SK-N-DZ (cell line): ENCODE measurements around a stretch of chr22.

GRCh38 chr22:31676614-31677248 is 14.7 kb upstream of the PISD start:
RAMPAGE:
- cytosol, long total RNA = no peak
- nucleus, long total RNA = no peak

DNA sequence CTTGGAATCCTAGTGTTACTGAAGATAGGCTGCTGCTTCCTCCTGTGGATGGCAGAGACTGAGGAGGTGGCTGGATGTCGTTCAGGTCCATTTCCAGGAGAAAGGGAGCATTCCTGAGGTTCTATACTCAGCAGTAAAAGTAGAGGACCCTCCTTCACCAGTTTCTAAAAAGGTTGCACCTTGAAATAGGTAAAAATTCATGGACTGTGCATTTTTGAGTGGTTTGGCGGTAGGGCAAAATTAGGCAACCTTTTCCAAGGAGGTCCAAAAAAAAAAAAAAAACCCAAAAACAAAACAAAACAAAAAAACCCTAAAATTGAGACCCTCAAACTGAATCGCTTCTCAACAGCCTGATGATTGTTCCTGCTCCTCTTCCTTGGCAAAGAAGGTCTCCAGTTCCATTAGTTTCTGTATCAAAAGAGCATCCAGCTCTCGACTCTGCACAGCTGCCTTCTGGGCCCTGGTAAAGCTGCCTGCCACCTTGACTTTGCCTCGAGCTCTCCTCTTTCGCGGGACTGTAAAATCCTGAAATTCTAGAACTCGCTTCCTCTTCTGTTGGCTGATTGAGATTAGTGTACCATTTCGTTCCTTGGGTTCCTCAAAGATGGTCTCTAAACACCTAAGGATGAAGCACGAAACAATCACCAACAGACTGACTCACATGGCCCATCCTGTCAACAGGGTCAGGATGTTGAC is 23.3 kb upstream of the PISD start:
RAMPAGE:
- cytosol, long total RNA = no peak
- nucleus, long total RNA = no peak

RAMPAGE:
- cytosol, long total RNA = no peak
- nucleus, long total RNA = no peak
Observed at GRCh38 chr22:32044753-32045497, 1.9 kb downstream of the SLC5A1 start.

GRCh38 chr22:32059022-32059438 is 16.0 kb downstream of the SLC5A1 start:
RAMPAGE:
- cytosol, long total RNA = no peak
- nucleus, long total RNA = no peak

DNA sequence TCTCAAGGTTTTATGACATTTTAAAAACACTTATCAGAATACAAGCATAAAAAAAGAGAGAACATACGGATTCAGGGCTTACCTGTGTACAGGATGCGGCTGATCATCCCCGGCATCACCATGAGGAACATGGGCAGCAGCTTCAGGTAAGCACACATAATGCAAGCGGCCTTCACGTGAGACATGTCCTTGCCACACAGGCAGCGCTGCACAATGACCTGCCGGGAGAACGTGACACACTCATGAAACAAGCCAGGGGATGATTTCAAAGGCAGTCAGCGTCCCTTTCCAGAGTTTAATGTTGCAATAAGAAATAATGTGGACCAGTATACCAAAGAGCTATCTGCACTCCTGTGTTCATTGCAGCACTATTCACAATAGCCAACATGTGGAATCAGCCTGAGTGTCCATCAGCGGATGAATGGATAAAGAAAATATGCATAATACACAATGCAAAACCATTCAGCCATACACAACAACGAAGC is 22.3 kb downstream of the SLC5A4 start:
RAMPAGE:
- cytosol, long total RNA = no peak
- nucleus, long total RNA = no peak

GRCh38 chr22:32334812-32335118 is 22.9 kb upstream of the RFPL3 start:
RAMPAGE:
- cytosol, long total RNA = no peak
- nucleus, long total RNA = no peak

DNA sequence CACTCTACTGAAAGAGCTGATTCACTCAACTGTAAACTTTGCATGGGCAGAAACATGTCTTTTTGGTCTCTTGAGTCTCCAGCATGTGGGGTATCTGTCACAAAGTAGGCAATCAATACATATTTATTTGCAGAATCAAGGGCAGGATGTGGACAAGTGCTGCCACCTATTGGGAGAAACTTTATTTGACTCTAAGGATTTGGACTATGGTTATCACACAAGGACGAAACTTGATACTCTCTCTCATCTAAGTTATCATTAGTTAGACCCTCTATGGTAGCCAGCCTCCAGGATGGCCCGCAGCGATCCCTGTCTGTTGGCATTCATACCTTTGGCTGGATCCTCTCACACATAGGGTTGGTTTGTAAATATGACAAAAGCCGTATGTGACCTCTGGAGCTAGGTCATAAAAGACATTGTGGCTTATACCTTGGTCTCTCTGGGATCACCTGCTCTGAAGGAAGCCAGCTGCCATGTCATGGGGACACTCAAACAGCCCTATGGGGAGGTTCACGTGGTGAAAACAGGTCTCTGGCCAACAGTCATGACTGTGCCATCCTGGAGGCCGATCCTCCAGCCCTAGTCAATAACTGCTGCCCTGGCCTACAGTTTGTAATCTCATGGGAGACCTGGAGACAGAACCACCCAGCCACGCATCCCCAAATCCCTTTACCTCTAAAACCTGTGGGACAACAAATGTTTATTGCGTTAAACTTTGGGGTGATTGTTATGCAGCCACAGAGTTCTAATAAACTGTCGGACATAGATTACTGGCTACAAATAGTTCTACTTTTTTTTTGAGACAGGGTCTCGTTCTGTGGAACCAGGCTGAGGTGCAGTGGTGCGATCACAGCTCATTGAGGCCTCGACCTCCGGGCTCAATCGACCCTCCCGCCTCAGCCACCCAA is 1.0 kb upstream of the FBXO7 start:
RAMPAGE:
- cytosol, long total RNA = no peak
- nucleus, long total RNA = no peak

DNA sequence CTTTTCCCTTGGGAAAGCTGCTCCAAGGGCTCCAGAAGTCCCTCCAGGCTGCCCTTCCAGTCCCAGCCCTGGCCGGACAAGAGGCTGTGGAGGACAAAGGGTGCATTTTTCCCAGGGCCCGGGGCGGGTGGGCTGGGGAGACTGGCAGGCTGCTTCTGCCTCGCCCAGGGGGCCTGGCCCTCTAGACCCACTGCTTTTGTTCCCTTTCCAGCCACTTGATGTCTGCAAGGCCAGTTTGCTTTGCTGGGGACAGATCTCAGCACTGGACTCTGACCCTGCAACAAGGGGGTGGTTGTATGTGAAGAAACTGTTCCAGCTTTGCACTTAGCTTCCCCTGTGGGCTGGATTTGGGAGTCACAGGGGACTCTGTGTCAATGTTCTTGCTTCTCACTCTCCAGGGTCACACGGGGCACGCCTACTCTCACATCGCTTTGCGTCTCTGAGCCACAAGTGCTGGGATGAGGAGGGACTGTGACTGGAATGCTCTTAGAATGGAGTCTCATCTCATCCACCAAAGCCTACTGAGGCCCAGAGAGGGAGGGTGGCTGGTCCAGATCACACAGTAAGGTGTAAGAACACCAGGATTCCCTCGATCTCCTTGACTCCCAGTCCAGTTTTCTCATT is 59.8 kb downstream of the FBXO7 start:
RAMPAGE:
- cytosol, long total RNA = no peak
- nucleus, long total RNA = no peak

DNA sequence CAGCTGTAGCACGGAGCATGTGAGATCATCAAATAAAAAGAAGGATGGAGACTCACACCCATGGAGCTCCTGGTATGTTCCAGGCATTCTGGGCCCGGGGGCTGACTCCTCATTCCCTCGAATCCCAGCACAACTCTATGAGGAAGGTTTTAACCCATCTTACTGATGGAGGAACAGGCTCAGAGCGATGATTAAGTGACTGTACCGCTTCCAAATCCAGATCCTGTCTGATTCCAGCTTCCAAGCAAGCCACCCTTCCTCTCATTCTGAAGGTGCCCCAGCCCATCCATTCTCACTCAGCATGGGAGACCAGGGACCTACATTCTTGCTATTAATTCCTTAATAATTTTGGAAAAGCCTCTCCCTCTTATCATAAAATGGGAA is 60.3 kb downstream of the FBXO7 start:
RAMPAGE:
- cytosol, long total RNA = no peak
- nucleus, long total RNA = no peak

DNA sequence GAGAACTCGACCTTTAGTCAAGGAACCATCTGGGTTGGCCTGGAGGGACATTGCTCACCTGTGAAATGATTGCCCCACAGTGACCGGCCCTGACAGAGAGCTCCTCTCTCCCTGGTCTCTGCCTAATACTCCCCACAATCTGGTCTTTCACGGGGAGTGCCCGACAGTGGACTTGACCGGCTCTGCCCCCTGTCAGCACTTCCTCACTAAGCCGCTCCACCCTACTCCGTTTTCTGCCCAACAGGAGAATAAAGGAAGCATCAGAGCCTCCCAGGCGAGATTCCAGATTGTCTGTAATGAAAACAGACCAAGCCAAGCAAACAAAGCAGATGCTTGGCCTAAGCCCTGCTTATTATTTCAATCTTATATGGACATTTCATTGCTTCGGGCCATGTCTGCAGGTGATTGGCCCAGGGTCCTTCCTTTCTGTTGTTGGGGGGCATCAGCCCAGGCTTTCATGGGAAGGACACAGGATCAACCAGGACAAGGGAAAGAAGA is 87.9 kb downstream of the FBXO7 start:
RAMPAGE:
- cytosol, long total RNA = no peak
- nucleus, long total RNA = no peak

GRCh38 chr22:32758668-32759109 is 42.8 kb upstream of the TIMP3 start:
RAMPAGE:
- cytosol, long total RNA = no peak
- nucleus, long total RNA = no peak

DNA sequence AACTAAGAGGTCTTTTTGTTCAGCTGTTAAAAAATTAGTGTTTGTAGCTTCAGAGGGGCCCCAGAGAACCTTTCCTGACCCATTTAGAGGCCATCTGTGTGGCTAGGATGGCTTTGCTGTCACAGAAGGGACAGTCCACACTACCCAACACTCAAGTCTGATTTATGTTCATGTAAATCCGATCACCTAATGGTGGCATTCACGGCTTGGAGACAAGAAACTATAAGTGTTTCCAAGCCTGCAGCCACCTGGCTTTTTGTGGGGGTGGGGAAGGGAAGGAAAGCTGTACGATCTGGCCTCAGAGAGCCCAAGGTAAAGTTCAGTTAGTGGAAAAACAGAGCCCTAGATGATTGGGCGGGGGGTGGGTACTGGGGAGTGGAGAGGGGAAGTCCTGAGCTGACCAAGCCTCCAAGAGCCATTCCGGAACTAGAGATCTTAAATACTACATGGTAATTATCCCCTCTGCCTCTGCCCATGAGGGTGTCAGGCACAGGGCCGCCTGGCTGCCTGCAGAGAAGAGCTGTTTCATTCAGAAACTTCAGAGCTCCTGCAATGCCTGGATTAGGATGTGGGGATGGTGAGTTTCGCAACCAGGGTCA is 8.8 kb downstream of the TIMP3 start:
RAMPAGE:
- cytosol, long total RNA = no peak
- nucleus, long total RNA = no peak

DNA sequence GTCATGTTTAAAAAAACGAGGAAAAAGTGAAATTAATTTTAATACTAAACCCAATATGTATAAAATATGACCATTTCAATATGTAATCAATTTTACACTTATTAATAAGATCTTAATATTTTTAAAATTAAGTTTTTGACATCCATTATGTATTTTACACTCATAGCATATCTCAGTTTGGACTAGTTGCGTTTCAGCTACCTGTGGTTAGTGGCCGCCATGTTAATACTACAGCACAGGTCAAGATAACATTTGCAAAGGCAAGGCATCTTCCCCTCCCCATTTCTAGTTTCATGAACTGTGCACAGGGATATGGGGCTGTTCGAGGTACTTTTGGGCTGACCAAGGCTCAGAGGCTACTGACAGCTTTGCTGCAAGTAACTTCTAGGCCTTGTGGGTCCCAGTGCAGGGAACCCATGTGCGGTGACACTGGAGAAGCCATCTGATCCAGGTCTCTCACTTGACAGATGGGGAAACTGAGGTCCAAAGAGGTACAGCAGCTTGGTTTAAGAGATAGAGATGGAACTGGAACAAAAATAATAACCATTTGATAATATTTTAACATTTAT is 13.5 kb downstream of the TIMP3 start:
RAMPAGE:
- cytosol, long total RNA = no peak
- nucleus, long total RNA = no peak

RAMPAGE:
- cytosol, long total RNA = no peak
- nucleus, long total RNA = no peak
Observed at GRCh38 chr22:32841620-32841954, 40.1 kb downstream of the TIMP3 start.

RAMPAGE:
- cytosol, long total RNA = no peak
- nucleus, long total RNA = no peak
Observed at GRCh38 chr22:32860158-32860546, 58.6 kb downstream of the TIMP3 start.

DNA sequence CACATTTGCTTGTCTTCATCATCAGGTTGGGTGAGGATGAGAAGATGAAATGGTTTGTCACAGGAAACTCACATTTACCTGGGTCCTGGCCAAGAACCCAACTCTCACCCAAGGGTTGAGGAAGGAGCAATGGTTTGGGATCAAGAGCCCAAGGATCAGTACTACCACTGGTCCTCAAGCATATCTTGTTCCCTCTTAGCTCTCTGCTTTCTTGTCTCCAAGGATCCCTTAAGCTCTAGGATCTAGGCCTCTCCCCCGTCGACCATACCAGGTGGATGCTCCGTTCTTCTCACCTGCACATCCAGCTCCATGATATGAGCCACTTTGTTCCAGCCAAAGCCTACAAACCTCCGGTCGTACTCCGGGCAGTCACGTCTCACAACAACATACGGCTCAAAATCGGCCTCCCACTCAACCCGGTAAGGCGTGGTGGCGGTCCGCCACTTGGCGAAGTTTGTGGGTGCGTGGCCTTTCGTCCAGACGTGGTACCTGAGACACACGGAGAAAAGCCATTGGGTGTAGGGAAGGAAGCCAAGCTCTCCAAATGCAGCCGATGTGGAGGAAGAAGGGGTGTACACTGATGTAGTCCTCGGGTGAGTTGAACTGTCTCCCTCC is 218.7 kb upstream of the SYN3 start:
RAMPAGE:
- cytosol, long total RNA = no peak
- nucleus, long total RNA = no peak

RAMPAGE:
- cytosol, long total RNA = no peak
- nucleus, long total RNA = no peak
Observed at GRCh38 chr22:33564611-33565030, 355.7 kb downstream of the LARGE1 start.

DNA sequence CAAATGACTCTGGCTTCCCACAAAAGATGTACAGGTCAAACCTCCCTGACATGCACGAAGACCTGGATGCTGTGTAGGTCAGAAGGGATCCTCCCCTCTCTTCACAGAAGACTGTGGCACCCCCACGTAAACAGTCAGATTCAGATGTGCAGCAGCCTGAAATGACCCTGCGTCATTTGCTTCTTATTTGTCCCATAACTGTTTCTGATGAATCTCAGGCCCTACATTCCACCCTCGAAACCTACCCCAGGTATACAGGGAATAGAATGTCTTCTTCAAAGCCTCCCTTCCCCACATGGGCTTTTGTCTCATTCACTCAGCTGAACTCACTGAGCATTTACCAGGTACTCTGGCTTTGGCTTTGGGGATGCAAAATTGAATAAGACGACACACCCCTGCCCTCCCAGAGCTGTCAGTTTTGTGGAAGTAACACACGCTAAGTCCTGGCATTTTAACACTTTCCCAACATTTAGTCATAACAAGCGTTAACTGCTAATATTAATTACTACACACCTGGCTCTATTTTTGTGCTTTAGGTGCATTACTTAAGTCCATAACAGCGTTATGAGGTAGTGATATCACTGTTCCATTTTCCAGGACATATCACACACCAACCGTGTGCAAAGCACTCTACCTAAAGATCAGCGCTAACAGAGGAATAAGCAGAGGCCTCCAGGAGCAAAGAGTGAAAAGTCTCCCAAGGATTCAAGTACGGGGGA is 183.2 kb downstream of the LARGE1 start:
RAMPAGE:
- cytosol, long total RNA = no peak
- nucleus, long total RNA = no peak

GRCh38 chr22:33823430-33824128 is 96.7 kb downstream of the LARGE1 start:
RAMPAGE:
- cytosol, long total RNA = no peak
- nucleus, long total RNA = no peak

RAMPAGE:
- cytosol, long total RNA = no peak
- nucleus, long total RNA = no peak
Observed at GRCh38 chr22:33867479-33867955, 52.8 kb downstream of the LARGE1 start.